Ovary (tissue), 7 donors: Measurements from ENCODE around the gene IRX4.

- PRO-cap, 7 experiments: no peak in any of the 7 experiments
- RAMPAGE, long total RNA, 2 experiments: no peak in any of the 2 experiments
These were observed 21.7 kb upstream of the CLPTM1L start for GRCh38 chr5:1366607-1366982.

DNA sequence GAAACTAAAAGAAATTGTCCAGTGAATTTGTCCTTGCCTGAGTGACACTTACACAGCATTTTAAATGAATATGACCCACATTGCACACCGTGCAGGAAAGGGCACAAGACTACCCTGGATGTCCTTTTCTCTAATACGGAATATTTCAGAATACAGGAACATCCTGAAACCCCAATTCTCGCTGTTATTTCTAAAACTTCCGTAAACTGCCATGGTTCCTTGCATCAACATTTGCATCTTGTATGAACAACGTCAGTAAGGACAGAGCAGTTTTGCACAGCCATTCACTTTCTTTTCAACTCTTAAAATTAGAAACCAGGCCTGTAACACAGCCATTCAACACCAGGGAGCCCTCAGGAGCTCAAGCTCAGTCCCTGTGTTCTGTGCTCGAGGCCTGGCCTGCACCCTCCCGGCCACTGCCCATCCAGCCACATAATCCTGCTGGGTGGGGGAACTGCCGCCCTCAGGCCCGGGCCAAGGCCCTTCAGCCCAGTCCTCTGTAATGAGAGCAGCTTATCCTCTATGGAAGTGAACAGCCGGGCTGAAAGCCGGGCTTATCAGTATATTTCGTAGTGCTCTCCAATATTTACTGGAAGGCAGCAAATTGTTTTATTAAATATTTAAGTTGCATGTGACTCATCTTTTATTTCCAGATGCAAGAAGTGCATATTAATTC lies 33.0 kb upstream of the SLC6A3 start:
- PRO-cap, 7 experiments: no peak in any of the 7 experiments
- RAMPAGE, long total RNA, 2 experiments: no peak in any of the 2 experiments

DNA sequence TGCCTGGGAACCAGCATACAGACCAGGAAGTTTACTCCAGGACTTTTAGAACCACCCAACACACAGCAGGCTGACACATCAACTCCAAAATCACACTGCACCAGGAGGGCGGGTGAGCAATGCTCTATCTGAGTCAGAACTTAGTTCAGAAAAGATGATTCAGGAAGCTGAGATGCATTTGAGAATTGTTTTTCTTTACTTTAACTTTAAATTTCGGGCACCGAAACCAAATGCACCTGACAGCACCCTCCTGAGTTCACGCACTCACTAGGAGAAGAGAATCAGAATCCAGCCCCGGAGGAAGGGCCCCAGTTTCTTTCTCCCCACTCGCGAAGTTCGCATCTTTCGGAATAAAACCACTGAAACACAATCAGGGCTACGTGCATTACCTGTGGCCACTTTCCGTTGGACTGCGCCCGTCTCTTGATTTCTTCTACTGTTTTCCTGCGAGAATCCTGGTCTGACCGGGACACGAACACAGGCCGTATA lies 34.4 kb downstream of the LPCAT1 start:
- PRO-cap, 7 experiments: no peak in any of the 7 experiments
- RAMPAGE, long total RNA, 2 experiments: no peak in any of the 2 experiments

GRCh38 chr5:1542709-1543393 lies 19.1 kb upstream of the LPCAT1 start:
- PRO-cap, 7 experiments: no peak in any of the 7 experiments
- RAMPAGE, long total RNA, 2 experiments: no peak in any of the 2 experiments

- PRO-cap, 7 experiments: no peak in any of the 7 experiments
- RAMPAGE, long total RNA, 2 experiments: no peak in any of the 2 experiments
These were observed 40.3 kb upstream of the LPCAT1 start for GRCh38 chr5:1563751-1564828.

DNA sequence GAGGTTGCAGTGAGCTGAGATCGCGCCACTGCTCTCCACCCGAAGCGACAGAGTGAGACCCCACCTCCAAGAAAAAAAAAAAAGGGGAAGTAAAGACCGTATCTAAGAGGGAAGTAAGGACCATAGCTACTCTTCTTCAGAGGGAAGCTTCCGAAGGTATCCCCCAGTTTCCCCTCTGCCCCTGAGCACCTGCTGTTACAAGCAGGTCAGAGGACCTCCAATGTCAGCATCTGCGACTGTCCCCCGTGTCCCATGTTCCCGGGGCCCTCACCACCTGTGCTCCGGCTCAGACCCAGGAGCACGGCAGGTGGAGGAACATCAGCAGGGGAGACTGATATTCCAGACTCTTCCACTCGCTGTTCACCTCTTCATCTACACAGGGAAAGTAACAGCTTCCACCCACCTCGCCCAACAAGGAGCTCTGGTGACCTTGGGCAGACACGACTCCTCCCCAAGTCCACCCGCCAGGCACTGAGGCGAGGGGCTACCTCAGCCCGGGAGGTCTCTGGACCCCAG lies 69.9 kb upstream of the LPCAT1 start:
- PRO-cap, 7 experiments: peak in 4 of 7 experiments; most common plus-strand start position 455 of the sequence (in 3); most common minus-strand start position 376 of the sequence (in 1)
- RAMPAGE, long total RNA, 2 experiments: no peak in any of the 2 experiments

DNA sequence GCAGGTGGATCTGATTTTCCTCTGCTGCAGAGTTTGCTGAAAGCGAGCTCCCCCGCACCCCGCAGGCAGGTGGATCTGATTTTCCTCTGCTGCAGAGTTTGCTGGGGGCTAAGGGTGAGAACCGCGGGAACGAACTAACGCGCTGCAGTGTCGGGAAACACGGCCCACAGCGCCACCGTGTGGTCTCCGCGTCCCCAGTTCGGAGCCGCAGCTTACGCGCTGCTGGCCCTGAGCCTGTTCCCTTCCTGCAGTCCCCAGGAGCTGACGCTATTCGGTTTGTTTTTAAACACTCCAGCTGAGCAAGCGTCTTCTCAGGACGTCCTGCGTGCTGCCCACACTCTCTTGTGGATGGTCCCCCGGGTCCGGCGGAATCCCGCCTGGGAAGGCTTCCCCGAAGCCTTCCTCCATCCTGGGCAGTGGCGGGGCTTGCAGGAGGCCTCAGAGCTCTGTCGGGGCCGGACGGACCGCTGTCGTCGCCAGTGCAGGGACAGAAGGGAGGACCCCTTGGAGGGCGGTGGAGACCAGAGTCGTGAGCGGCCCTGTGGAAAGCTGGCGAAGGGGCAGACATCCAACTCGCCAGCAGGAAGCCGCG lies 121.2 kb upstream of the LPCAT1 start:
- PRO-cap, 7 experiments: peak in 4 of 7 experiments; most common plus-strand start position 306 of the sequence (in 3)
- RAMPAGE, long total RNA, 2 experiments: no peak in any of the 2 experiments

DNA sequence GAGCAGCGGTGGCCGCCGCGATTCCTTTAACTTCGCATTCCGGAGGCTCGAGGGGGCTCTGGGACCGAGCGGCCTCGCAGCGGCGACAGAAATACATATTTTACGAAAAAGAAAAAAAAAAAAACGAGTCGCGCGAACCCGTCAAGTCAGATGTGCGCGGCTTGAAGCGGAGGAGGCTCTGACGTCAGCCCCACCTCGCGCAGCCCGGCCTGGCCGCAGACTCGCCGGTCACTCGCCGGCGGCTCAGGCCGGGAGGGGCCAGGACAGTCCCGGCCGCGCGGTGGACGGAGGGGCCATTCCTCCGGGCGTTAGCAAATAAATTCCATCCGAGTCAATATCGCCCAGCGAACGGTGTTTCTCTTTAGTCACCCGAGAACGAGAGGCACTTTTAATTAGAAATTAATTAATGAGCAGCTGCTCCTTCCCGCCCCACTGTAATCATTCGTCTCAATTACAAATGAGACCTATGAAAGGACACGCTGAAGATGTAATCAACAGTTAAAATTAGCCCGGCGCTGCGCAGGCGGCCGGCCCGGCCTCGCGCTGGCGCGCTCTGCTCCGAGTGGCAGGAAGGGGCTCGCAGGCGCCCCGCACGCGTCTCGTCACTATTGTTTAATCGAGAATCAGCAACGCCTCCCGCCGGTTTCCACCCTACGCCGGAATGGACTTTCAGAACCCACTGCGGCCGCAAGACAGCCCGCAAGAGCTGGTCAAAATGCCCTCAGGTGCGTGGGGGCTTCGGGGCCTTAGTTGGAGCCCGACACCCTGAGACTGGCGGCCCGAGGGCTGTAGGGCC lies at the start of gene IRX4:
Gene IRX4 (minus strand): TSS at position 104 of the 796 bp plus-strand sequence.
- PRO-cap, 7 experiments: peak in 1 of 7 experiments; most common plus-strand start position 231 of the sequence (in 1); most common minus-strand start position 63 of the sequence (in 1)
- RAMPAGE, long total RNA, 2 experiments: no peak in any of the 2 experiments

DNA sequence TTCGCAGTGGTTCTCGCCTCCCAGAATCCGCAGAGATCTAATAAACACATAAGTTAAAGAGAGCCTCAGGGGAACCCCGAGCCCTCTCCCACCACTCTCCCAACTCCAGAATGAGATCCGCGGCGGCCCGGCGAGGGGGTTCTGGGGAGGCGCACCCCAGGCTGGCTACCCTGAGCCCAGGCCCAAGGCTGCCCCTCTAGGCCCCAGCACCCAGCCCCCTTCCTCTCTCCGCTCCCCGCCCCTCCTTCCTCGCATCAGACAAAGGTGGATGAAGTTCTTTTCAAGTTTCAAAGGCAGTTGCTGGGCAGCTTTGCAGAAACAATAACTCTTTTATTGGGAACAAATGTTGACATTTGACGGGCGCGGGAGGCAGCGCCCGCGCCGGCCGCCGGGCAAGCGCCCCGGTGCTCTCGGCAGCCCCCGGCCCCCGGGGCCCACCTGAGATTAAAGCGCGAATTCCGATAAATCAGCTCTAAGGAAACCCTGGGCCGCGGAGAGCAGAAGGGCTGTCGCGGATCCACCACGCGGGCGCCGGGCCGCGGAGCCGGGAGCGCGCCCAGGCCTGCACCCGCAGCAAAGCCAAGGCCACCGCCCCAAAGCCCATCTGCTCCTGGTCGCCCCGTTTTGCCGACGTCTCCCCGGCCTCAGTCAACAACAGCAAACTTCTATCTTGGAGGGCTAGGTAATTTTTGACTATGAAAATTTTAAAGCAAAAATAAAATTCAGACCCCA lies 8.3 kb downstream of the IRX2 start:
- PRO-cap, 7 experiments: no peak in any of the 7 experiments
- RAMPAGE, long total RNA, 2 experiments: no peak in any of the 2 experiments

DNA sequence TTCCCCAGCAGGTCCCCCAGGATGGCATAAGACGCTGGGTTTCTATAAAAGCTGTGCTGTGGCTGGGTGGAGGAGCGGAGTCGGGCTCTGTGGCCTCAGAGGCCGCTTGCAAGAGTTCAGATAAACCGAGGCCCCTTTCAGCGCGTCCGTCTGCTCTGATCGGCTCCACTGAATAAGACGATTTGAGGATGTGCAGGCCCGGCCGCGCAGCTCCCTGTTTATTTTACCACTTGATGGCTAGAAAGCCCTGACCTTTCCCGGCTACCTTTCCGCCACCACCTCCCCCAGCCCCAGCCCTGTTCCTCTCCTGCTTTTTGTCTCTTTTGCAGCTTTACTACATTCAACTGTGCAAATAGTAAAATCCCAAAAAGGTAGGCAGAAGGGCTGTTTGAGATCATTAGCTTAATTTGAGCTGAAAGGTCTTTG lies 352.0 kb upstream of the IRX2 start:
- PRO-cap, 7 experiments: no peak in any of the 7 experiments
- RAMPAGE, long total RNA, 2 experiments: no peak in any of the 2 experiments

- PRO-cap, 7 experiments: peak in 1 of 7 experiments; most common minus-strand start chr5:3287537 (in 1)
- RAMPAGE, long total RNA, 2 experiments: no peak in any of the 2 experiments
These were observed 308.3 kb upstream of the IRX1 start for GRCh38 chr5:3287409-3287650.

DNA sequence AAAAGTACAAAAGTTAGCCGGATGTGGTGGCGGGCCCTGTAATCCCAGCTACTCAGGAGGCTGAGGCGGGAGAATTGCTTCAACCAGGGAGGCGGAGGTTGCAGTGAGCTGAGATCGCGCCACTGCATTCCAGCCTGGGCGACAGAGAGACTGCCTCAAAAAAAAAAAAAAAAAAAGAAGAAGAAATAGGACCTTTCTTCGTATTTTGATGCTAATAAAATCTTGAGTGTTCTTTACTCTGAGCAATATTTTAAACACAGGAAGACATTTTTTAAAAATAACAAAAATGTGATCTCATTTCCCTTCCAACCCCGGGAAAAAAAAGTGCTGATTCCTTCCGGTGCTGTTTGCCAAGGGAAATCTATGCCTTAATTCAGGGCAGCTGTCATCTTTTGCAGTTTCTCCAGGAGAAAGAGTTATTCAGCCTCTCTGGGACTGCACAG lies 292.0 kb upstream of the IRX1 start:
- PRO-cap, 7 experiments: no peak in any of the 7 experiments
- RAMPAGE, long total RNA, 2 experiments: no peak in any of the 2 experiments

DNA sequence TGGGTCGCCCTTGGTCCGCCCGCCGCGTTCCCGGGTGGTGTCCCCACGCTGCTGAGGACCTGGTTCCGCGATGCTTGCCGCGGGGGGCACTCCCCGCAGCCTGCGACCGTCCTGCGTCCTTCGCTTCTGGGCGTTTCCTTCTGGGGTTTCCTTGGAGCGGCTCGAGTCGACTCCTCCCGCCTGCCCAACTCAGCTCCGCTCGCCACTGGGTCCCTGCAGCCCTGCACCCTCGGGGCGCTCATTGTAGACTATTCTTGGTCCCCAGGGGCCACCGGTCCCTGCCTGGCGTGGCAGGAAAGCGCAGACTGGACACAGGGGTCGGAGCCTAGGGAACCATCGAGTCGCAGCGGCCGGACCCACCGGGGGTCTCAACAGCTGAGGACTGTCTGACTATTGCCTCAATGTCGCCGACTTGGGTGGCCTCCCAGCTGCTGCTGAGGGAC lies 4.5 kb upstream of the IRX1 start:
- PRO-cap, 7 experiments: no peak in any of the 7 experiments
- RAMPAGE, long total RNA, 2 experiments: no peak in any of the 2 experiments

- PRO-cap, 7 experiments: no peak in any of the 7 experiments
- RAMPAGE, long total RNA, 2 experiments: no peak in any of the 2 experiments
These were observed 446.5 kb downstream of the IRX1 start for GRCh38 chr5:4042161-4042536.

DNA sequence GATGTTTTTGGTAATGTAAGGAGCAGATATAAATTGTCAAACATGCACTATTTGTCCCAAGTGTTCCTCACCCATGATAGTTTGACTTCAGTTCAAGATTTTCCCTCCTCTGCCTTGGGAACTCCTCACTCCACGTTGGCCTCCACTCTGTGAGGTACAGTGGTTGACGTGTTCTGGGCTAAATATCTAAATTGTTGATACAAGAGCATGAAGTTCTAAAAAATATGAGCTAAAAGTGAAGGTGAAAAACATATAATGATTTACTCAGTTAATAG lies 15.7 kb upstream of the ADAMTS16 start:
- PRO-cap, 7 experiments: peak in 5 of 7 experiments; most common plus-strand start position 125 of the sequence (in 2); most common minus-strand start position 156 of the sequence (in 5)
- RAMPAGE, long total RNA, 2 experiments: no peak in any of the 2 experiments

DNA sequence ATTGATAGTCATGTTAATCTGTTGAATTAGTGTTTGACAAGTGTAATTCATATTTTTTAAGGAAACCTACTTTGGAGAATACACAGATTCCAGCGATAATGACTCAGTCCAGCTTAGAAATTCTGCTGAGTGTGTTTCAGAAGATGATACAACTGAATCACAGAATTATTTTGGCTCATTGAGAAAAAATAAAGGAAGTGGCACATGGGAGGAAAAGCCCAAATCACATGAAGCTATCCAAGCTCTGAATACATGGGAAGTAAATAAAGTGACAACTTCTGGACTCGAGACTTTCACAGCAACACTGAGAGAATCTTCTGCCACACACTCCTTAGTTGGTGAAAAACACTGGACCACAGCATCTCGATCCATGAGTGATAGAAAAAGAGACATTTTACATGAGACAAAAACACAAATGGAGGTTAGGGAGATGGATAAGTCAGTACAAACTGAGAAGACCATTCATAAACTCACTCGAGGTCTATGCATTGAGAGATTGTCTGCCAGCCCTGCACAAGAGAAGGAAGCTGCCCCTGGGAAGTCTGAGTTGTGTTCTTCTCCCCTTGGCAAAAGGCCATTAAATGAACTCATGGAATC lies 38.0 kb downstream of the ICE1 start:
- PRO-cap, 7 experiments: no peak in any of the 7 experiments
- RAMPAGE, long total RNA, 2 experiments: no peak in any of the 2 experiments

GRCh38 chr5:5494412-5494809 lies 71.9 kb downstream of the ICE1 start:
- PRO-cap, 7 experiments: no peak in any of the 7 experiments
- RAMPAGE, long total RNA, 2 experiments: no peak in any of the 2 experiments

DNA sequence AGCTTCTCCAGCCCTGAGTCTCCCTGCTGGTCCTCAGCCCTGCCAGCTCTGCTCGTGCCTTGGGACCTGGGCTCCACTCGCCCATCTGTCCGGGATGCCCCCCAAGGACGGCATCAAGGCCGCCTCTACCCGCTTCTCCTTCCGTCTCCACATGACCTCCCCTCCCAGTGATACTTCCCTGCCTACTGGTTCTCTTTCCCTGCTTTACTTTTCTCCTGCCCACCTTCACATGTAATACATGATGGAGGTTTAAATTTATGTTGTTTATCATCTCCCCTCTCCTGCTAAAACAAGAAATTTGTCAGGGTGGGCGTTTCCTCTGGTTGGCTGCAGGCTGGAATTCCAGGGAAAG lies 110.3 kb downstream of the ICE1 start:
- PRO-cap, 7 experiments: no peak in any of the 7 experiments
- RAMPAGE, long total RNA, 2 experiments: no peak in any of the 2 experiments

- PRO-cap, 7 experiments: no peak in any of the 7 experiments
- RAMPAGE, long total RNA, 2 experiments: no peak in any of the 2 experiments
These were observed 219.4 kb downstream of the MED10 start for GRCh38 chr5:6158909-6159378.

DNA sequence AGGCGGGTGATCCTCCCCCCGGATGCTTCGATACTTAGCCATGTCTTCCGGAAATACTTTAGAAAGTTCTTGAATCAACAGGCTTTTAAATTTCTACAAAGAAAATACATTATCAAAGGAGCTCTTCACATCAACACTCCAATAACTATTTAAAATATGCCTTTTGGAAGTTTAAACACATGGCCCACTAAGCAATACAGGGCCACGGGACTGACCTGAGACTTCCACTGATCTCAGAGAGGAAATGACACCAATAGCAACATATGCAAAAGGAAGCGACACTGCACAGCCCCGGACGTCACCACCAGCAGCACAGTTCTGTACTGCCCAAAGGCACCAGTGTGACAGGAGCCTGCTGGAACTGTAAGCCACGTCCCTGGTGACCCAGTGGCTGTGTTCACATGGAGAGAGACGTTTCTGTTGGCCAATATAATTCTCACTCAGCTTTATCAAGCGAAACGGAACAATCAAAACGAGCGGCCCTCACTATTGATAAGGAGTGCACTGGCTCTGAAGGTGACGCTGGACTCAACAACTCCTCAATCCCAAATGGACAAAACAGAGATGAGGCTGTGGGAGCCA lies 5.7 kb downstream of the MED10 start:
- PRO-cap, 7 experiments: no peak in any of the 7 experiments
- RAMPAGE, long total RNA, 2 experiments: no peak in any of the 2 experiments